AG09309 (cell line): ENCODE data around the gene EPB41L2.

- RRBS, result 3% methylated on average over 7 of the region's 36 CpGs
Observed at GRCh38 chr6:128518972-128519523, 1.4 kb downstream of the PTPRK start.

DNA sequence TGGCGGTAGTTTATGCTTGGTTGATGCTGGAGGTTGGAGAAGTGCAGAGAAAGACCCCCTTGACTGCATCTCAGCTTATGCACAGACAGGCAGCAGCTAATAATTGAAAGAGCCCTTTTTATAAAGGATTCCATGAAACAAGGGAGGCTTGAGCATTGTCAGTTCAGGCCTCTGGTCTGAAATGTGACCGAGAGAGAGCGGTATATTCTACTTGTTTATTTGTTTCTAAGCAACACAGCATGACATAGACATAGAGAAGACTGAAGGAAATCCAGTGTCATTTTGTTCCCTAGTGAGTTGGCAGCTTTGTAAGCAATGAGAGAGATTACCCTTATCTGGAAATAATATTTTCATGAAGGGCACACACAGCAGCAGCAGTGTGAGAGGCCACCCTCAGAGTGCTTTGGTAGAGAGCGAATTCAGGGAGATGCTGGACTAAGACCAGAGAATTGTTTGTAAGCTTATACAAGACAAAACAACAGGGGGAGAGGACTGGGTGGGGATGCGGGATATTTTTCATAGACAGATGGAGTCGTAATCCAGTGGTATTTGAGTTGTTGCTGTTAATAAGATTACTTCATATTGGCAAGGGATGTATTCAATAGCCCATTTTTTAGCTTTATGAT is 34.6 kb upstream of the LAMA2 start:
- RRBS, result no CpG with 5 or more reads among the region's 6 CpGs

- RRBS, result no CpG with 5 or more reads among the region's 23 CpGs
Observed at GRCh38 chr6:128910764-128911508, 28.0 kb downstream of the LAMA2 start.

GRCh38 chr6:129032105-129032744 is 149.3 kb downstream of the LAMA2 start:
- RRBS, result no CpG with 5 or more reads among the region's 4 CpGs

GRCh38 chr6:129246268-129246869 is 363.4 kb downstream of the LAMA2 start:
- RRBS, result no CpG with 5 or more reads among the region's 6 CpGs

DNA sequence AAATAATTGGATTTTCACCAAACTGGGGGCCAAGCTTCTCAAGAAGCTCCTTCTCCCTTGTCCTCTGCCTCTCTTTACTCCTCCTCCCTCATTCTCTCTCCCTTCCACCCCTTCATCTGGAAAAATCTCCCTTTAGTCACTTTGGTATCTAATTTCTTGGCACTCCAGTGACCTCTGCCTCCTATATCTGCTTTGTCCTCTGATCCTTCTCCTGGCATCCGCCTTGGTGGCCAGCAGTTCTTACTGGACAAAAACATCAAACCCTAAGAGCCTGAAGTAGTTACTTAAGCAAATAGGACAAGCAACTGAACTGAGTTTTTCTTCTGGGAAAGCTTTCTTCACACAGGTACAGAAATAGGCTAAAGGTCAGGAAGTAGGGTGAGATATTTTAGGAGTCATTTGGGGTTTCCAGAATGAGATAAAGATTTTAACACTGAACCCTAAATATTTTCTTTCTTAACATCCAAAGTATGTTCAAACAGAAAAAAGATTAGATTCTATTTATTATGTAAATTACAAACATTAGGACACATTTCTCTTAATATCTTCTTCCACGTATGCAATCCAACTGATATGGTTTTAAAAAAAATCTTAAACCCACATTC is 220.6 kb downstream of the ARHGAP18 start:
- RRBS, result no CpG with 5 or more reads among the region's 2 CpGs

GRCh38 chr6:129514182-129514720 is 195.7 kb downstream of the ARHGAP18 start:
- RRBS, result no CpG with 5 or more reads among the region's 4 CpGs

DNA sequence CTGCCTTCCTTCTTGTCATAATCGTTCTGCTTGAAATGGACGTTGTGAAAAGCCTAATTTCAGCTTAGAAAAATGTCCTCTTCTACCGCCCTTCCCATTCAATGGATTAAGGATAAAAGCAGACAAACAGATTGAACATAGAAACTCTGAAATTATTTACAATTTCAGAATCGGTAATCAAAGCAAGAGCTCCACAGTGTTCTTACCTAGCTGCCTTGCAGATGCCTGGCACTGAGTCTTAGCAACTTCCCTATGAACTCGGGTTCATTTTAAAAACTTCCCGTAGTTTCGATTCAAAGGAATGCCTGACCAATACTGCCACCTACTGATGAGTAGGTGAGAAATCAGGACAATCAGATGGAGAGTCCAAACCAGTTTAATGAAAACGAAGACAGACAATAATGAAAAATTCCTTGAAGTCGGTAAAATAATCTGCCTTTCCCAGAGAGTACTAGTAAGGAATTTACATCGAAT is 134.8 kb downstream of the ARHGAP18 start:
- RRBS, result no CpG with 5 or more reads among the region's 10 CpGs

- RRBS, result no CpG with 5 or more reads among the region's 8 CpGs
Observed at GRCh38 chr6:129683745-129684559, 26.0 kb downstream of the ARHGAP18 start.

- RRBS, result no CpG with 5 or more reads among the region's 4 CpGs
Observed at GRCh38 chr6:129744687-129745060, 34.7 kb upstream of the ARHGAP18 start.

GRCh38 chr6:129775083-129775482 is 65.1 kb upstream of the ARHGAP18 start:
- RRBS, result no CpG with 5 or more reads among the region's 7 CpGs

GRCh38 chr6:130018744-130019284 is 433 bp downstream of the L3MBTL3 start:
- RRBS, result 1% methylated on average over 7 of the region's 44 CpGs

DNA sequence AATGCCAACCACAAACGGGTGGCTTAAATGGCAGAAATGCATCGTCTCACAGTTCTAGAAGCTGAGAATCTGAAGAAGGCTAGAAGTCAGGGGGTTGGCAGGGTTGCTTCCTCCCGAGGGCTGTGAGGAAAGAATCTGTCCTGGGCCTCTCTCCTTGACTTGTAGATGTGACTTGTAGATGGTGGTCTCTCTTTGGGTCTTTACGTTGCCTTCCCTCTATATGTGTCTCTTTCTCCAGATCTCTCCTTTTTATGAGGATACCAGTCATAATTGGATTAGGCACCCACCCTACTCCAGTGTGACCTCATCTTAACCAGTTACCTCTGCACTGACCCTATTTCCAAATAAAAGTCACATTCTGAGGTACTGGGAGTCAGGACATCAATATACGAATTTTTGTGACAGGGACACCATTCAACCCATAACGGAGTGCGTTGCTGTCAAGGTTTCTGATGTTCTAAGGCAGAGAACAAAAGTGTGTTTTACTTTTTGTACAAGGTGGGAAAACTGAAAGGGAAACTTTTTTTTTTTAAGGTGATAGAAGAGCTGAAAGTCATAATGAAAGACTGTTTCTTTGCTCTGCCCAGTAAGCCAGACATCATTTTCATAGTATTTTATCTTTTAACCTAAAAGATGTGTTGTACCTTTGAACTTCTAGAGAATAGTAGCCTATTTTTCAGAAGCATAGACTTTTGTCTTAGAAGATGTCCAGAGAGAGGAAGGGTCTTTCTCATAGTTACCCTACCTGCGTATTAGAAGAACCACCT is 84.3 kb downstream of the SAMD3 start:
- RRBS, result no CpG with 5 or more reads among the region's 8 CpGs

DNA sequence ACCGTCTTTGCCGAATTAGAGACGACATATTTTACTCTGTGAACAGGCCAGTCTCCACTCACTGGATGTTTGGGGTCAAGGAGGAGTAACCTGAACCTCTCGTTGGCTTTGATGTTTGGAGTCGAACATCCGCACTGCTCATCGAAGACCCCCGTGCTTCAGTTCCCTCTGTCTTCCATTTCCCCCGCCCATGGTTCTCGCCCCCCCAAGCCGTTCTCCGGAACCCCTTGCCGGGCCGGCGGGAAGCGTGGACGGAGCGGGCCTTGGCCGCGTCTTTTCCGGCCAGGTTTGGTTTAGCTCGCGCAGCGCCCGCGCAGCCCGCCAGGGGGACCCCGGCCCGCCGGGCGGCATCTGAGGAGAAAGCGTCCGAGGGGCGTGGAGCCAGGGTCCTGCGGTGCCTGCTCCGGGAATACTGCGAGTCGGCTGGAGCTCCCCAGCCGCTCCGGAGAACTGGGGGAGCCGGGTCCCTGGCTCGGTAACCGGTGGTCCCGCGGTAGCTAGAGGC is 617 bp upstream of the TMEM200A start:
- RRBS, result 2% methylated on average over 24 of the region's 45 CpGs

DNA sequence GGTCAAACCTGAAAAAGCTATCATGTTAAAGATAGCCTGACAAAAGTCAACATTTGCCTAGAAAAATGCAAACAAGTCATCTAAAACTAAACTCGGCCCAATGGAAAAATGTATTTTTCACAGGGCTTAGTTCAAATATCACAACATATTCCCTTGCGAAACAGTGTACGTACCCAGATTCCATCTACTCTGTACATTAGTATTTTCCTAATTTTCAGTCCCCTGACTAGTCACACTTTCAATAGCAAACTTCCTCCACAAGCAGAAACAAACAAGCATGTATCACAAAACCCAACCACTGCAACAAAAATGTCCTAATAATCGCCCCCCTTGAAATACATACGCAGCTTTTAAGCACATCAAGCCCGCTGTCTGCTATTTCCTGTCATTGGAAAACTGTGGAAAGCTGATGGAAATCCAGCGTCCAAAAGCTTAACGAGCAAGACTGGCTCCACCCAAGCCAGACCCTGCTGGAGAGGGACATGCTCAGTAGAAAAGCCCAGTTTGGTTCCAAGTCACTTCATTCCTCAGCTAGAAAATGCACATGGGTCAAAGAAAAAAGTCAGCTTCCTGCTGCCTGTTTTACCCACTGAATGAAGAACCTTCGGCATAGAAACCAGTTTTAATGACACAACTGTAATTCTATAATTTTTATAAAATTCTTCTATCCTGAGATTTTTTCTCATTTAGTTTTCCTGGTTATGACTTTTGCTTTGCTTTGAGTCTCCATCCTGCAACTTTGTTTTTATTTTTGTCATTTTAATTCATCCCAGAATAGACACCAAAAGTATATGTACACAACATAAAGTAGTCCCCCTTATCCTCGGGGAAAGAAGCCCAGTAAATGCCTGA is 92.9 kb downstream of the EPB41L2 start:
- RRBS, result no CpG with 5 or more reads among the region's 10 CpGs

DNA sequence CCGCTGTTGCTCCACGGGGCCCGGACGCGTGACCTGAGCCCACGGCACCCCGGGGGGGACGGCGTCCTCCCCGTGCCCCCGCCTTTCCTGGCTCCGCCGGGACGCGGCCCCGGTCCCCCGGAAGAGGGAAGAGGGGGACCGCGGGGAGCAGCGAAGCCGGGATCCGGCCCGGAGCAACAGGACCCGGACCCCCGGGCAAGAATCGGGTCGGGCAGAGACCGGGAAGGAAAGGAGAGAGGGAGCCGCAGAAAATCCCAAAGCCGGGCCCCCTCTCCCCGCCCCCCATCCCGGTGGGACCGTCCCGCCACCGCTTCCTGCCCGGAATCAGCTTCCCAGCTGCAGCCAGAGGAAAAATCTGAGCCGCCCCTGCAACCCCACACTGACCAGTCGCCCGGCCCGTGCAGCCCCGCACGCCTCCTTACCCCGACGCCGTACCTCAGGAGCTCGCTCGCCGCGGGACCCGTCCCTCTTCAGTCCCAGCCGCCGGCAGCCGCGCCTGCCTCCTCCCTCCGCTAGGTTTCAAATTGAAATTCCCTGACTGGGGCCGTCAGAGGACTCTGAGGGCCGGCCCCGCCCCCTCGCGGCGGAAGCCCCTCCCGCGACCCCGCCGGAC is at the start of gene EPB41L2:
TSS of gene EPB41L2 (minus strand) at position 526 of the 613 bp plus-strand sequence.
- RRBS, result 4% methylated on average over 33 of the region's 65 CpGs

- RRBS, result no CpG with 5 or more reads among the region's 12 CpGs
Observed at GRCh38 chr6:131136142-131136568, 888 bp downstream of the AKAP7 start.

GRCh38 chr6:131282579-131282845 is 147.2 kb downstream of the AKAP7 start:
- RRBS, result no CpG with 5 or more reads among the region's 1 CpG

GRCh38 chr6:131443688-131444143 is 129.3 kb upstream of the ARG1 start:
- RRBS, result no CpG with 5 or more reads among the region's 3 CpGs